Fibroblast of the aortic adventitia (primary cell): ENCODE measurements around the genes SART3 and MMAB.

DNA sequence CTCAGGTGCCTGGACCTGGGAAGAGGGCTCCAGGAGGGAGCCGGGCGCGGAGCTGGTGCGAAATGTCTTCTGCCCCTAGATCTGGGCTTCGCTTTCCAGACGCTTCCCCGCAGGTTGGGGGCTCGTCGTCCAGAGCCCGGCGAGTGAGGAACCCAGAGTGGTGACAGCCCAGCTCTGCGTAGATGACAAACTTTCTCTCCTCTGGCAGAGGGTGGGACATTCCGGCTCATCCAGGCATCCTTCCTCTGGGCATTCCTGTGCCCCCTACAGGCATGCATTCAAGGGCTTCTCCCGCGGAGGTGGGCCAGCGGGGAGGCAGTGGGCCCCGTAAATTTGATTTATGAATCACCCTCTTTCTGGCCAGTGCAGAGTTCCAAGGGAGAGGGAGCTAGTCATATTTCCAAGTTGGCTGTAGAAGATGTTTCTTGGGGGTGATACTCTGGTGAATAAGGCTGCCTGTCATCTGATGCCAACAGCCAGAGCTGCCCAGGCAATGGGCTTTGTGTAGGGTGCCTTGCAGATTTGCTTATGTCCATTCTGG is 916 bp downstream of the WSCD2 start:
- CAGE, long polyA plus RNA: no peak

DNA sequence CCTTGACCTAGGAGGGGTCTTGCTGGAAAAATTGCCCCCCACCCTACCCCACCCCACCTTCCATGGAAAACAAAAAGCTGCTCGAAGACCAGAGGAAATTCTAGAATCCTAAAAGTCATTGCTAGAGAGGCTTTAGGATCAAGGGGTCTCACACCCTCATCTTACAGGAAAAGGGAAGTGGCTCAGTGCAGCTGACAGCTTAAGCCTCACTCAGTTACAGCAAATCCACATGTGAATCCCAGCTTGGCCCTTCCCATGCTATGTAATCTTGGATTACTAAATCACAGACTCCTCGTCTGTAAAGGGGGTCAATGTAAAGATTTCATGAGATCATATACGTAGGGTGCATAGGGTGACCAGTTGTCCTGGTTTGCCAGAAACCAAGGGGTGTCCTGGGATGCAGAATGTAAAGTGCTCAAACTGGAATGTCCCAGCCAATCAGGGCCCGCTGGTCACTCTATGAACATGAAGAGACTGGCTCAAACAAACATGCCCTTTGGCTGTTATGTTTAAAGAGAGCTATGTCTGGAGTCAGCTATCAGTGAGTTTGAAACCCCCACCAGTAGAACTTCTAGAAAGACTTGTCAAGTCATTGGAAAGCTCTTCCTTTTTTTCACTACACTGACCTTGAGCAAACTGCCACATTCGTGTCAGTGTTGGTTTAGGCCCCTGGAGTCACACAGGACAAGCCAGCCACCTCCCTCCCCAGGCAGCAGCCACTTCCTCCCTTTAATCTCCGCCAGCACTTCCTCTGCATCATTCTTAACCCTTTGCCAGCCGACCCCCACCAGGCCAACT is 25.7 kb downstream of the CMKLR1 start:
- CAGE, long polyA plus RNA: no peak

- CAGE, long polyA plus RNA: no peak
Observed at GRCh38 chr12:108446761-108447353, 68.2 kb upstream of the FICD start.

- CAGE, long polyA plus RNA: no peak
Observed at GRCh38 chr12:108560225-108561359, at the start of gene SART3. Gene SART3, minus strand, starts transcription at chr12:108561173.

GRCh38 chr12:108645039-108645833 is 11.5 kb upstream of the SELPLG start:
- CAGE, long polyA plus RNA: no peak

- CAGE, long polyA plus RNA: no peak
Observed at GRCh38 chr12:108646789-108647742, 13.4 kb upstream of the SELPLG start.

DNA sequence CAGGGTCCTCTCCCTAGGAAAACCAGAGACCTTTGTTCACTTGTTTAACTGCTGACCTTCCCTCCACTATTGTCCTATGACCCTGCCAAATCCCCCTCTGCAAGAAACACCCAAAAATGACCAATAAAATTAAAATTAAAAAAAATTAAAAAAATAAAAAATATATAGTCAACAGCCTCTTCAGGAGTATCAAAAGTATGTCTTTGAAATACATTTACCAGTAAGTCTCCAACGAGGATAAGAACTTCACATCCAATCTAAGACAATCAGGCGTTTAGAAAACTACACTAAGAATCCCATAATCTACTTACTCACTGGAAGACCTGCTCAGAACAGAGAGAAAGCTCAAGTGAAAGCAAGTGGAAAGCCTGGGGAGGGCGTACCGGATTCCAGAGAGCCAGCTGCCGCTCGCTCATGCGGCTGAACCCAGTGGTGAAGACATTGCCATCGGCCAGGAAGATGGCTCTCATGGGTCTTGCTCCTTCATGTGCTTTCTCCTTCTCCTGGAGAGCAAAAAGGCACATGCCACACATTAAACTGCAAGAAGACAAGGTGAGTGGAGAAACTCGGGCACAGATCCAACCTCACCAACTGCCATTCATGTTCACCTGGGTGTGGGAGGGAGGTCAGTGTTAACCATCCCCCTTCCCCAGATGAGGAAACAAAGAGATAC is 23.4 kb upstream of the SELPLG start:
- CAGE, long polyA plus RNA: no peak

DNA sequence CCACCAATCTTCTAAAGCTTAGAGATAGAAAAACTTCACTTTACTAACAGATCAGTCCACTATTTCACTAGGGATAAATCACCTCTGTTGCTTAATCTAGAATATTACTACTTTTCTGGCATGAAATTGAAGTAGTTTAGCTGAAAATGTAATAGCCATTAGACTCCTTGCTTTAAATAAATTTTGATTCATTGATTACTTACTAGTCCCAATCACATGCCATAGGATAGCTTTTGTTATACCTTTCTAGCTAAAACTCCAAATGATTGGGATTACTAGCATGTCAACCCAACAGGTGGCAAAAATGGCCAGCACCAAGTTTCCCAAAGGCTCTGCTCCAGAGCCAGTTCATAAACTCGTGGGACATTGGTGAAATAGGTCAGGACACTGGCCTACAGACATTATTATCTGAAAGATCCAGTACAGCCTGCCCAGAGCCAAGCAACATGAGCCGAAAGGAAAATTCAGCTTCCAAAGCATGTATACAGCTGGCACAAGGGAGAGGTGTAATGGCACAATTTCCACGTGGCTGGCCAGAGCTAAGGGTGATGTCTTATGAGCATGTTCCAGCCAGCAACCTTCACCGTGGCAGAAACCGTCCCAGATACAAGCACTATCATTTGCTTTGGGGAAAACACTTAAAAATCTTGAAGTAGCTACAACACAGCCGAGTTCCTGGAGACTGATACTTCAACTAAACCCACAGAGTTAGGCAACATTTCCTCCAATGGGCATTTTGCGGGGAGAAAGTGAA is 44.7 kb downstream of the CORO1C start:
- CAGE, long polyA plus RNA: no peak

DNA sequence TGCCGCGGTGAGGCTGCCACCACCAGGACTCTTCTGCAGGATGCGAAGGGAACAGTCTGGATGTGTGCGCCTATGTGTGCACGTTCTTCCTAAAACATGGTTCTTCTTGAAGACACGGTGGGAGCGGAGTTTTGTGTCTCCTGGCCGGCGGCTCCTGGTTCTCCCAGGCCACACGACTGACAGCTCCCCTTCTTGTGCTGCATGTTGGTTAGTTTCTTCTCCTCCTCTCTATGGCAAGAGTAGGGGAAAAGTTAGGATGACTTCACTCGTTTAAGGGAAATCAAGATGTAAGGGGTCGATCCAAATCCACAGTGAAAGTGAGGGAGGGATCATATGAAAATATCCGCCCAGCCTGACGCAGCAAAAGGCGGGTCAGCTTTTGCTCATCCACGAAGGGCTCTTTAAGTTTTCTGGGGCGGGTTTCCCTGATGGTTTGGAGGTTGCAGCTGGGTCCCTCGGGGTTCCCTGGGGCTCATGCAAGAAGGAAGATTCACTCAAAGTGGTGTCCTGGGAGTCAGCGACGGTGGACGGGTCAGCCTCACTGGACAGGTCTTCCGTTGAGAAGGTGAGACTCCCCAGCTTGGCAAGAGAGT is 56.4 kb upstream of the CORO1C start:
- CAGE, long polyA plus RNA: no peak

- CAGE, long polyA plus RNA: no peak
Observed at GRCh38 chr12:108793612-108794280, 62.4 kb upstream of the CORO1C start.

GRCh38 chr12:108804316-108805203 is 52.8 kb downstream of the SSH1 start:
- CAGE, long polyA plus RNA: no peak

GRCh38 chr12:108838027-108838836 is 19.2 kb downstream of the SSH1 start:
- CAGE, long polyA plus RNA: no peak

DNA sequence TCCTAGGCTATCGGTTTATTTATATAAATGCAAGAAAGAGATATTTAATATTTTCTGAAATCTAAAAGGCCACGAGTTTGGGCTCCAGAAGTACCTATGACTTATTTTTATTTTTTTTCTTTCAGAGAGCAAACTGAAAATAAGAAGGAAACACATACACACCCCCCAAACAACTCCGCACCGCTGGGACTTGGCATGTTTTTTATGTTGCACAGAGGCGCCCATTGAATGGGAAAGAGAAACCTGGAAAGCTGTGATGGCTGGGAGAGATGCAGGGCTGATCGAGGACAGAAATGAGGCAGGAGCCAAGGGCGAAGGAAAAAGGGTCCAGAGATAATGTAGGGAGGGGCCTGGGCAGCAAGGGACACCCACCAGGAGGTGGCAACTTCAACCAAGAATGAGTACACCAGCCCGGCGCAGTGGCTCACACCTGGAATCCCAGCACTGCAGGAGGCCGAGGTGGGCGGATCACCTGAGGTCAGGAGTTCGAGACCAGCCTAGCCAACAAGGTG is 4.1 kb downstream of the SSH1 start:
- CAGE, long polyA plus RNA: no peak

- CAGE, long polyA plus RNA: no peak
Observed at GRCh38 chr12:108996734-108997011, 24.2 kb downstream of the SVOP start.

- CAGE, long polyA plus RNA: no peak
Observed at GRCh38 chr12:109163119-109163445, 46.7 kb downstream of the ACACB start.

DNA sequence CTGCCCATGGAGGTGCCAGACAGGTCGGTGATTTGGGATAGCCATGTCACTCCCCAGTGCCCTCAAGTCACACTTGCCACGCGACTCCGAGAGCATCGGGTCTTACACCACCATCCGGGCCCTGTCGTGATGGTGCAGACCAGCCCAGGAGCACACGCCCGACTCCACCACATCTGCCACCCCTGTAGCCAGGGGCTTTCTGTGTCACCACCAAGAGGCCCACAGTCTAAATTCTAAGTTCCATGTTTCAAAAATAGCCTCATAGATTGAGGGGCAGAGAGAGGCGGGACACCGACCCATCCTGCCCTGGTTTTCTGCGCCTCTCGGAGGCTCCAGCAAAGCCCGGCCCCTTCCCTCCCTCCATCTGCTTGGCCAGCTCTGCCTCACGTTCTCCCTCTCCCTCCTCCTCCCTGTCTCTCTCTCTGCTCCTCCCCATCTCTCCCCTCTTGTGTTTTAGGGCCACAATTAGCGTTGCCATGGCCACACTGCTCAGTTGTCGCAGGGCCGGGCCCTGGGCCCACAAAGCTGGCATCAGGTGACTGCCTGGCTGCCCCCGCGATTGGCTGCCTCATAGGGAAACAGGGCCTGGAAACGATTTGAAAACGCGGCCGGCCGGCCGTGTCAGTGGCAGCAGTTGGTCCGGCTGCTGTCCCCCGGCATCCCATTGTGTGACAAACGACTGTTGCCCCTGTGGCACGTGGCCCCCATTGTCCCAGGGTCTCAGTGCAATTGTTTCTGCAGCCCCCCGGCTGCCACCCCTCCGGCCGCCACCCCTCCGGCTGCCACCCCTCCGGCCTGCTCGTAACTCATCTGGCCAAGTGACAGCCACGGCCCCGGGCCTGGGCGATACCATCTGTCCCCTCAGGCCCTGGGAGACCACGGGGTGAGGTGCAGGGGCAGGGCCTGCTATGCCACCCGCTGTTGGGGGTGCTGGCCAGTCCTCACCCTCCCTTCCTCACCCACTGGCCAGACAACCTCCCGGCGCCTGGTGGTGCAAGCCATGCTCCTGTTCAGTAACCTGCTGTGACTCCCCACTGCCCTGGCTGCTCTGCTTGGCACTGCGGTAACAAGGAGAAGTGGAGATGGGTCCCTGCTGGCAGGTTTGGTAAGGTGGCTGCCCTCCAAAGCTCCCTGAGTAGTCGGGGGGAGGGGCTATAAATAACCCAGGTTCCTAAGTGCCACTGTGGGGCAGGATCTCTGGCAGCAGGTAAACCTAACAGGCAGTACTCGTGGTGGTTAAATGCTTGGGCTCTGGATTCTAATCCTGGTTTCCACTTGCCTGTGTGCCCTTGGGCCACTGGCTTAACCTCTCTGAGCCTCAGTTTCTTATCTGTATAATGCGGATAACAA is 17.4 kb downstream of the FOXN4 start:
- CAGE, long polyA plus RNA: no peak

- CAGE, long polyA plus RNA: no peak
Observed at GRCh38 chr12:109458658-109459226, 18.4 kb downstream of the KCTD10 start.

DNA sequence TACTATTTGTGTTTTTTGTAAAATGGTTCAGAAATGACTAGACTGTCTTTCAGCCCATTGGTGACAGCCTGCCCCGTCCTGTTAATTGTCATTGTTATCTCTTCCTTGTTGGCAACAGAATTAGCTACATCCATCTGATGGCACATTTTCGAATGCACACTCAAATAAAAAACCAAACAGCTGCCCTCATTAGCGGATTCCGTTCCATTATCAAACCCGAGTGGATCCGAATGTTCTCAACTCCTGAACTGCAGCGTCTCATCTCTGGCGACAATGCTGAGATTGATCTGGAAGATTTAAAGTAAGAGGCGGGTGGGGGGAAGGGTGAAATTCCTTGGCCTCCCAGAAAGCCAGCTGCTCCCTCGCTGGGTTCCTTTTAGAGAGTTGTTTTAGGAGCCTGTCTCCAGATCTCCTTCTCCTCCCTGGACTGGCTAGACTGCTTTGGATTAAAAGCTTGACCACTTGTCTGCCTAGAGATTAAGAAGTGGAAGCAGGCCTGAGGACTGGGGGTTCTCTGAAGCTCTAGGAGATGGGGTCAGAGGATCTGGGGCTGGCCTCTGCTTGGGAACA is 43.4 kb downstream of the MMAB start:
- CAGE, long polyA plus RNA: no peak

- CAGE, long polyA plus RNA: no peak
Observed at GRCh38 chr12:109572813-109574219, at the start of gene MMAB. Gene MMAB, minus strand, starts transcription at chr12:109573504.

GRCh38 chr12:109581779-109582238 is 8.2 kb downstream of the MVK start:
- CAGE, long polyA plus RNA: no peak